Parietal lobe (tissue), 2 donors: ENCODE measurements around the gene TBC1D14.

GRCh38 chr4:6695659-6696261 is 2.1 kb downstream of the S100P start:
- RAMPAGE, long total RNA: no peak

GRCh38 chr4:6732558-6732970 is 16.6 kb downstream of the BLOC1S4 start:
- RAMPAGE, long total RNA: no peak

GRCh38 chr4:6751367-6752141 is 31.0 kb upstream of the KIAA0232 start:
- RAMPAGE, long total RNA: no peak

DNA sequence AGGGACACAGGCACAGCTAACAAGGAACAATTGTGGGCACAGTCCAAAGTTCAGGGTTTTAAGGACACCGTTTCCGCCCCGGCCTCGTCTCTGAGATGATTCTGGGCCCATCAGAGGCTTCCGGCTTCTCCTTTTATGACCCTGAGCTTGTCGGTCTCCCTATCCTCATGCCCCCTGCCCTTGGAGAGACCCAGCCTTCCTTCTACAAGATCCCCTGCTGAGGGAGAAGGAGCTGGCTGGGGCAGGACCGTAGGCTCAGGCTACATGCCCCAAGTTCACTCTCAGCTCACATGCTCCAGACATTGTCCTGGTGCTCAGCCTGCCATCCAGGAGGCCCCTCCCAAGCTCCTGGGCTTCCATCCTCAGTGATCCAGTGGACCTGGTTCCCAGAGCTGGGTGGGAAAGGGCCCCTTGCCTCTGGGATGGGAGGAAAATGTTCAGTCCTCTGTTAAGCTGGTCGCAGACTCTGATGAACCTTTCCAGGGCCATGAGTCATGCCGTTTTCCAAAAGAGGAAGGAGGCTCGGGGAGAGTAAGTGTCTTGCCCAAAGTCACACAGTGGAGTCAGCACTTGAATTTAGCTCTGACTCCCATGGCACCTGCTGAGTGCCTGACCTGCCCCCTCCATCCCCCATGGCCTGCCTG is 14.2 kb upstream of the KIAA0232 start:
- RAMPAGE, long total RNA: no peak

GRCh38 chr4:6793827-6794997 is 11.7 kb downstream of the KIAA0232 start:
- RAMPAGE, long total RNA: no peak

GRCh38 chr4:6836420-6836879 is 53.9 kb downstream of the KIAA0232 start:
- RAMPAGE, long total RNA: no peak

DNA sequence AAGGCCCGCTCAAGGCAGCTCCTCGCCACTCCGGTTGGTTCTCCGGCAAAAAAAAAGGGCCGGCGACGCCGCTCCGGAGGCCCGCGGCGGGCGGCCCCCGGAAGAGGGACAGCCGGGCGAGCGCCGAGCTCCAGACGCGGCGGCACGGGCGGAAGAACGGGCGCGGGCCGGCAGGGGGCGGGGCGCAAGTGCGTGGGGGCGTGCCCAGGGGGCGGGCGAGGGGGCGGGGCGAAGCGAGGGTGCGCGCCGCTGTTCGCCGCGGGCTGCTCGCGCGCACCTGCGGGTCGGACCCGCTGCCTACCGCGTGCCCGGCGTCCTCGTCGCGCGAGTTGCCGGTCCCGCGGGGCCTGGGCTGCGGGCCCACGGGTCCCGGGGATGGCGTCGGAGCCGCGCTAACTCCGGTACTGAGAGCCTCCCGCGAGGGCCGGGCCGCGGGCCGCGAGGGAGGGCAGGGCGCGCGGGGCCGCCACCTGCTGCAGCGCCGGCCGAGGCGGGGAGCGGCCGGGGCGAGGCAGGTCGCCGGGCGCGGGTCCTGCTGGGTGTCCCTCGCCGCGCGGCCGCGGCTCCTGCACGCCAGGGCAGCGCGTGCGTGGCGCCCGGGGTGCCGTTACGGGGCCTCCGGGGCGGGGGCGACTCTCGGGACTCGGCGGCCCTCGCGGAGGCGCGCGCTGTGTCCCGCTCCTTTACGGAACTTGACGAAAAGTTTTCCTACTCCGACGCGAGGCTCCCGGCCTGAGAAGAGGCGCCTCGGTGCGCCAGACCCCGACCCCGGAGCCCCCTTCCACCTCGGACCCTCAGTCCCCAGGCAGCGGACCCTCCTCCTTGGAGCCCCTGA is at the start of gene TBC1D14:
Gene TBC1D14, plus strand, starts transcription at position 276 of the 835 bp plus-strand sequence.
- RAMPAGE, long total RNA: no peak

DNA sequence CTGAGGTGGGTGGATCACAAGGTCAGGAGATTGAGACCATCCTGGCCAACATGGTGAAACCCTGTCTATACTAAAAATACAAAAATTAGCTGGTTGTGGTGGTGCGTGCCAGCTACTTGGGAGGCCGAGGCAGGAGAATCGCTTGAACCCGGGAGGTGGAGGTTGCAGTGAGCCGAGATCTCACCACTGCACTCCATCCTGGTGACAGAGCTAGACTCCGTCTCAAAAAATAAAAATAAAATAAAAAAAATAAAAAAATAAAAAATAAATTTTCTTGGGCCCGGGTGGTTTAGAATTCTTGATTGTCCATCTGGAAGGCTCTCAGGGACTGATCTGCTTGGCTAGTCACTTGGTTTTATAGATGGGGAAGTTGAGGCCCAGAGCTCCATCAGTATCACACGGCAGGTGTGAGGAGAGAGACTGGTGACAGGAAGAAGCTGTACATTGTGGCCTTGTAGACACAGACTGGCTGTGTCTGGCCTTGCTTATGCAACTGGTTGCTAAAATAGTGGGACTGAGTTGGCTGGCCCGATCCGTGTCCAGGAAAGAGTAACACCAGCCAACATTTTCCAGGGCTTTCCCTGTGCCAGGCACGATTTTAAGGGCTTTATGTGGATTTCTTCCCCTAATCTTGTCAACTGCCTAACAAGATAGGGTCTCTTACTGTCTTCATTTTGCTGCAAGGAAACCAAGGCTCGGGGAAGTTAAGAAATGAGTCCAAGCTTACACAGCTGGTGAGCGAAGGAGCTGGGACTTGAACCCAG is 2.7 kb downstream of the TBC1D14 start:
- RAMPAGE, long total RNA: no peak

- RAMPAGE, long total RNA: no peak
Measured at GRCh38 chr4:6942977-6943632, 33.5 kb downstream of the TBC1D14 start.

GRCh38 chr4:7030348-7031164 is 12.2 kb downstream of the CCDC96 start:
- RAMPAGE, long total RNA: no peak

DNA sequence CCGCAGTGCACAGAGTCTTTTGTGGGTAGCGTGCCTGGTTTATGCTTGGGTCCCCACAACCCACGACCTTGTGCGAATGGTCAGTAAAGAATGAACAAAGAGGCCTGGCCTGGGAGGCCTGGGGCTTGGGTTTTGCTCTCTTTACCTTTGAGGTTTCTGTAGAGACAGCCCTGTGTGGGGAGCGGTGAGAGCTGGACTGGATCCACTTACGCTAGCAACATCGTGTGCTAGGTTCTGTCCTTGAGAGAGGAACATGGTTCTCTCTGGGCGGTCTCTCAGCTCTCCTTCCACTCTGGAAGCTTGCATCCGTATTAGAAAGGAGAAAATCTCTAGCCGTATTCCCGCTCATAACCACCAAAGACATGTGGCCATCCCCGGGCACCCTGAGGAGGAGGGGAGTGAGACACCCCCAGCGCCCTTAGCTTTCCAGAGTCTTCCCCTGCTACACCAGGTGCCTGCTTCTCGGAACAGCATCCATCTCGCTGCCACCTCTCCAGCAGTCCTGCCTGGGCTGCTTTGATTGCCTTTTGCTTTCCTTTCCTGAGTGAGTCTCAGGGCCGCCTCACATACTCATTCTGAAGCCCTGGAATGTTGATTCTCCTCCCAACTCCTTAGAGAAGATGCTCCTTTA is 1.3 kb downstream of the TADA2B start:
- RAMPAGE, long total RNA: no peak

DNA sequence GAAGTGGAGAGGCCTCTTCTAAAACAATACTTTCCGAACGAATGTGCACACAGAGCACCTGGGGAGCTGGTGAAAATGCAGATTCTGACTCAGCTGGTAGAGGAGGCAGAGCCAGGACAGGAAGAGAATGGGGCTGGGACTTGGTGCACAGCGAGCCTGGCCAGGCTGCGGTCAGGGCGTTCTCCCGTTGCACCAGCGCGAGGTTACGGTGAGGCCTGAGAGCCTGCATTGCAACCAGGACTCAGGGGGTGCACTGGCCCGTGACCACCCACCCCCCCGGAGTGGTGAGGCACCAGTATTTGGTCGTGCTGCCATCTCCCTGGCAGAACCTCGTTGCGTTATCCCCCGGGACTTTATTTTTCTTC is 2.7 kb downstream of the TADA2B start:
- RAMPAGE, long total RNA: no peak

GRCh38 chr4:7103646-7104166 is 35.8 kb upstream of the GRPEL1 start:
- RAMPAGE, long total RNA: no peak

DNA sequence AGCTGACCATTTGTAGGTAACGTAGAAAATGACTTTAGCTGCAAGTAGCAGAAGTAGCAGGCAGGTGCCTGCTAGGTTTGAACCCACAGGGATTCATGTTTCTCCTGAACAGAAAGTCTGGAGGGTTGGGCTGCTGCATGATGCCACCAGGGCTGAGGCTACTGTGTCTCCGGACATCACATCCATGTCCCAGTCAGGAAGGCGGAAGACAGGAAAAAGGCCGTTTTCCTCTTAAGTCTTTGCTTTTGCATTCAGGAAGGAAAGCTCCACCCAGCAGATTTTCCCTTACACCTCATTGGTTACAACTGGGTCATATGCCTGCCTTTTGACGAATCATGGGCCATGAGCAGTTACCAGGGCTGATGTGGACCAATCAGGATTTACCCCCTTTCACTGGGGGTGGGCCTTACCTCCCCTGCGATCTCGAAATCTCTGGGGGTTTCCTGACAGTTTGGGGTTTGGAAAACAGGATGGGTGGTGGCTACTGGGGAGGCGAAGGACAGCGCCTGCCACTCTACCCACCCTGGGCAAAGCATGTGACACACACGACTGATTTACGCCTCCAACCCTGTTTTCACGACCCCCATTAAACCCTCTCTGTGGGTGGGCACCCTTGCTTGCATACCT is 52.5 kb upstream of the GRPEL1 start:
- RAMPAGE, long total RNA: no peak

- RAMPAGE, long total RNA: no peak
Measured at GRCh38 chr4:7498869-7499068, 64.0 kb upstream of the PSAPL1 start.

DNA sequence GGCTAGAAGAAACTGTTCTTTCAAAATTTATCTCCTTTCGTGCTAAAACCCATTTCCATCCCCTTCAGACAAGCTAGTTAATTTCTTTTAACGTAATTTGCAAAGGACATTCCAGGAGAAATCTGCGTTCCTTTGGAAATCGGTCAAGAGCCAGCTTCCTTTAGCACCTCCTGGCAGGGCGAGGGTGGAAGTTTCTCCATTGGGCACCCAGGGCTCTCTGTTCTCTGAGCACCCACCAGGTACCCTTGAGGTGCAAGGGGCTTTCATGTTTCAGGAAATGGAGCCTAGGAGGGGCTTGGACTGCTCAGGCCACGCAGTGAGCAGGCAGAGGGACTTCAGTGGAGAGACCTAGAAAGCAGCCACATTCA is 161.8 kb upstream of the PSAPL1 start:
- RAMPAGE, long total RNA: no peak

DNA sequence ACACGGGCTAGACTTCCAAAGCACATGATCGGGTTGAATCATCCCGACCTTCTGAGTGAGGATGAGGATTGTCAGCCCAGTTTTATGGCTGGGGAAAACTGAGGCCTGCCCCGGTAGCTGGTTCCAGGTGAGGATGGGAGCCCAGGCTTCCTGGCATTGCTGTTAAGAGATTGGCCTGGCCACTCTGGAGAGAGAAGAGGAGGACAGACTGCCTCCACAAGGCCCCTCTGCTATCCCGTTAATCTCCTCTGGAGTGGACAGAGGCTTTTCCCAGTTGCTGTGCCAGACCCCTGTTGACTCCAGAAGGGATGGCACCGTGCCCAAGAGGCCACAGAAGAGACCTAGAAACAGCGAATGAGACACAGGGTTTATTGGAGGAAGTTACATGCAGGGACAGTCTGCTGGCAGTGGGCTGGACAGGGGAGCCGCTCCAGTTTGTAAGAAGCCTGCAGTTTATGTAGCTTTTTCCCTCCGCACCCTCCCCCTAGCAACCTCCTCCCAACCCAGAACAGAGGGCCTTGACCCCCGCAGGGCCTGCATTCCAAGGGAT is 216.6 kb upstream of the PSAPL1 start:
- RAMPAGE, long total RNA: no peak

GRCh38 chr4:7652617-7653031 is 217.9 kb upstream of the PSAPL1 start:
- RAMPAGE, long total RNA: no peak

GRCh38 chr4:7653657-7654333 is 219.1 kb upstream of the PSAPL1 start:
- RAMPAGE, long total RNA: no peak

- RAMPAGE, long total RNA: no peak
Measured at GRCh38 chr4:7762305-7762949, 177.2 kb downstream of the AFAP1 start.